Metanephros (tissue), 2 donors: ENCODE measurements around the gene NR3C2.

- RAMPAGE, long total RNA = no peak
Observed at GRCh38 chr4:147925772-147926791, 194.2 kb downstream of the ARHGAP10 start.

GRCh38 chr4:148044211-148044863 is 312.4 kb downstream of the ARHGAP10 start:
- RAMPAGE, long total RNA = no peak

DNA sequence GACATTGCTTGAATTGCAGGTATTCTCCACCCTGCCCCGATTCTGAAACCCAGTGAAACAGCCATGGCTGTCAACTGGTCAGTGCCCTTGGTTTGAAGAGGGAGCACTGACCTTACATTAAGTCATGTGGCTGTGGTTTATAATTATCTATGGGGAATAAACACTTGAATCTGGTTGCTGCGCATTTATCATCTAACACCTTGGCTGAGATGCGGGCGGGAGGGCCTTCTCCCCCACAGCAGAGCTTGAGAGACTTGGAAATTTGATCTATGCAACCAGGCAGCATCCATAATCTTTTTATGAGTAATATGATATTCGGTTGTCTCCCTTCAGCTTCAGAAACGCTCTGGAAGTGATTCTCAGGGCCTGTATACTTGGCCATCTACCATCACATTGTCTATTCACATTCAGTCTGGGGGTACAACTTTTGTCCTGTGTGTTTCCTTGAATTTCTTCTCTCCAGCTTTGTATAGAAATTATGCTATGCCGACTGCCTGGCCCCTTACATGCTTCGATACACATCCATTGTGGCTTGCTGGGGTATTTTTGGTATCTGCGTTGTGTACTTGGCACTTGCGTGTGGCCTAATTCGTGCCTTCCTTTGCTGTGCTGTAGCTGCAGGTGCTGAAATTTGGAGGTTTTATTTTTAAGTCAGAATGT is 321.5 kb downstream of the ARHGAP10 start:
- RAMPAGE, long total RNA = no peak

GRCh38 chr4:148162280-148163201 is 279.7 kb downstream of the NR3C2 start:
- RAMPAGE, long total RNA = no peak

- RAMPAGE, long total RNA = no peak
Observed at GRCh38 chr4:148436165-148436461, 6.1 kb downstream of the NR3C2 start.

- RAMPAGE, long total RNA = no peak
Observed at GRCh38 chr4:148441827-148442578, at the start of gene NR3C2. NR3C2 (minus strand) TSS chr4:148442414.

DNA sequence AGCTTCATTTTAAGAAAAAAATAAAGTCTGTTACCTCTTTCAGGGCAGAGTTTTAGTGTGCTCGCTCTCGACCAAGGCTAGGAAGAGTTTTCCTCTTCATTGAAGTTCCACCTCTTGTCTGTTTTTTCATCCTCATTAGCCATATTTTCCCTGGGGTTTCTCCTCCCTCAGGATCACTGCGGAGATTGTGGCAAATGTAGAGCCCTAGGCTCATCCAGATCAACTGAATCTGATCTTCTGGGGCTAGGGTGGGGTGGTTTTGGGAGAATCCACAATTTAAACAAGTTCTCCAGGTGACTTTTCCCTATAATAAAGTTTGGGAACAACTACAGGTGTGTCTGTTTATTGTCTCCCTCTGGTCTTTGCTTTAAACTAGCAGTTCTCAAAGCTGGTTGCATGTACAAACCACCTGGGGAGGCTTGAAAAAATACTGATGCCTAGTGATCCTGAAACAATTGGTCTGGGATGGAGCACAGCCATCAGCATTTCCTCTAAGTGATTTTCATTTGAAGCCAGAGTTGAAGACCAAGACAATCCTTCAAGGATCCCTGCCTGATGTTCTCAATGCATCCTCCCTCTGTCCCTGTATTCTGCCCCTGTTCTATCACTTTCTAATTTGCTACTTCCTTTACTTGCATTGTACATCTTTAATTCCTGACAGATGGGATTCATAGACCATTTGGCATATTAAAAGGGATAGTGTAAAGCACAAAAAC is 238.2 kb upstream of the NR3C2 start:
- RAMPAGE, long total RNA = no peak

- RAMPAGE, long total RNA = no peak
Observed at GRCh38 chr4:149280012-149280312, 535.7 kb downstream of the IQCM start.

- RAMPAGE, long total RNA = no peak
Observed at GRCh38 chr4:149901100-149901649, 85.5 kb upstream of the IQCM start.

DNA sequence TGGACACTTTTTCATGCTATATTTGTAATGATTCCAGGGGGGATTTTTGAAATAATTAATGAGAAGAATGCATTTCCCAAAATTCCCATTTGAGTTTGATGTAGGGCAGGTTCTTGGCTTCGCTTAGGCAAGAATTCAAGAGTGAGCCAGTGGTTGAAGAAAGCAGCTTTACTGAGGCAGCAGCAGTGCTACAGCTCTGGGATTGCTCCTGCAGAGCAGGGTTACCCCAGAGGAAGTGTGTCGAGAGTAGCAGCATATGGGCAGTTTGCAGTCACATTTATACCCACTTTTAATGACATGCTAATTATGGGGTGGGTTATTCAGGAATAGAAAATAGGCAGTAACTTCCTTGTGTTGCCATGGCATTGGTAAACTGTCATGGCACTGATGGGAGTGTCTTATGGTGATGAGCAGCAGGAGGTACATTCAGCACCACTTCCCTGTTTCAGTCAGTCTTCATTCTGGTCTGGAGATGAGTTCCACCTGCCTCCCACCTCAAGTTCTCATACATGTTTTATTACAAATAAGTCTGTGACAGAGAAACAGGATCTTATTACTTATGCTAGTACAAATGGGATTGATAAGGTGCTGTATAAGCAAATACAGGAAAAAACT is 38.5 kb upstream of the DCLK2 start:
- RAMPAGE, long total RNA = no peak

GRCh38 chr4:150390369-150390782 is 191.6 kb upstream of the MAB21L2 start:
- RAMPAGE, long total RNA = no peak

GRCh38 chr4:150510422-150510866 is 71.5 kb upstream of the MAB21L2 start:
- RAMPAGE, long total RNA = no peak

- RAMPAGE, long total RNA = no peak
Observed at GRCh38 chr4:150575979-150576421, 6.0 kb upstream of the MAB21L2 start.

DNA sequence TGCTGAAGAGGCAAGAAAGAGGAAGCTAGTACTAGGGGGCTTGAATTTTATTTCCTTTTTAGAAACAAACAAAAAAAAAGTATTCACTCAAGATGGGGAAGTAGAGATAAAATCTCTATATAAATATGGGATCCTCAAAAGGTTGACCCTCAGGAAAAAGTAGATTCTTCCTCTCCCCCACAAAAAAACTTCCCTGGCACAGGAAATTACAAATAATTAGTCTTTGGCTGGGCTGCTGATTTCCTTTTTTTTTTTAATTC is 16.0 kb downstream of the LRBA start:
- RAMPAGE, long total RNA = no peak

- RAMPAGE, long total RNA = no peak
Observed at GRCh38 chr4:151049238-151049737, 34.2 kb upstream of the LRBA start.

GRCh38 chr4:151206560-151207154 is 70.3 kb upstream of the PRSS48 start:
- RAMPAGE, long total RNA = no peak

- RAMPAGE, long total RNA = no peak
Observed at GRCh38 chr4:151294914-151295200, 17.9 kb downstream of the PRSS48 start.

DNA sequence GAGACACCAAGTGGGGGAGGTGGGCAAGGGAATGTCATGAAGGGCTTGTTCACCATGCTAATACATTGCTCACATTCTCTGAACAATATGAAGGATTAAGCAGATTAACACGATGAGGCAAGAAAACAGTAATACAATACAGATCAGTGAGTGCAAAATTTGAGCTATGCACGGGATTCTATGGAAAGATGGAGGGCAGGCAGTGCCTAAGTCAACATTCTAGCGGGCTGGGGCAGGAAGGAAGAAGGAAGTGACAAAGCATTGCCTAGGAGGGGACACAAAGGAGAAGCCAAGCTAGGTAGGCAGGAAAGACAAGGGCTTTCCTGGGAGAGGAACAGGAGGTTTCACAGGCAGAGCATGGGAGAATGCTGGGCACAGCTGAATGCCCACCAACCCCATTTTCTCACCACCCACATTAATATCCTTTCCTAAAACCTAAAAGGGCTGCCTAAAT is 278.1 kb downstream of the FBXW7 start:
- RAMPAGE, long total RNA = no peak

- RAMPAGE, long total RNA = no peak
Observed at GRCh38 chr4:152352479-152353117, 183.3 kb downstream of the FBXW7 start.

DNA sequence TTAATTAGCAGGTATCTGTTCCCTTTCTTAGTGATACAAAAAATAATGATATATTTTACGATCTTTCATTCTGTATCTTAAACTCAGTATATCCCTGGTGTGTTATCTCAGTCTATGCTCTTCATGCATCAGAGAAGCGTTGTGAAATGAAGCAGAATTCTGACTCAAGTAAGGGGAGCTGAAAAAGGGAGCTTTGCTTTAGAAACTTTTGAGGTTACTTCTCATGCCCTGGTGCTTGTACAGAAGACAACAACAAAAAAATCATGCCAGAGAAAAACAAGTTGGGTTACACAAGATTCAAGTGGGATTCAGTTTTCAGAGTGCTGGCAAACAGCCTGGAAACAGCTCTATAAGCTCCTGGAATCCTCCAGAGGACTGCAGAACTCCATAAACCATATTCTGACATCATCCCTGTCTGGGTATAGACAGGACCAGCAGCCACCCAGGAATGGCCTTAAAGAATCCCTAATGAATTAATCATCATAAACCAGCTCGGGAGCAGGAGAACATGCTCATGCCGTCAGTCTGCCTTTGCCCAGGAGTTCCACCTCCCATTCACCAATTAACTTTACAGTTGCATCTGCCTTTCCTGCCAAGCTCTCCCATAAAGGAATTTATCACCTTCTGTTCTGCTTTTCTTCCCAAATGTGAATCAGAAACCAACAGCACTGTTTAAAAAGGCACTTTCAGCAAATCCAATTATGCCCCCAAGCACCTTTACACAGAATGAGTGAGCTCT is 54.4 kb upstream of the FBXW7 start:
- RAMPAGE, long total RNA = no peak